Cardiac ventricle fibroblast (primary cell): ENCODE measurements around a stretch of chr10.

DNA sequence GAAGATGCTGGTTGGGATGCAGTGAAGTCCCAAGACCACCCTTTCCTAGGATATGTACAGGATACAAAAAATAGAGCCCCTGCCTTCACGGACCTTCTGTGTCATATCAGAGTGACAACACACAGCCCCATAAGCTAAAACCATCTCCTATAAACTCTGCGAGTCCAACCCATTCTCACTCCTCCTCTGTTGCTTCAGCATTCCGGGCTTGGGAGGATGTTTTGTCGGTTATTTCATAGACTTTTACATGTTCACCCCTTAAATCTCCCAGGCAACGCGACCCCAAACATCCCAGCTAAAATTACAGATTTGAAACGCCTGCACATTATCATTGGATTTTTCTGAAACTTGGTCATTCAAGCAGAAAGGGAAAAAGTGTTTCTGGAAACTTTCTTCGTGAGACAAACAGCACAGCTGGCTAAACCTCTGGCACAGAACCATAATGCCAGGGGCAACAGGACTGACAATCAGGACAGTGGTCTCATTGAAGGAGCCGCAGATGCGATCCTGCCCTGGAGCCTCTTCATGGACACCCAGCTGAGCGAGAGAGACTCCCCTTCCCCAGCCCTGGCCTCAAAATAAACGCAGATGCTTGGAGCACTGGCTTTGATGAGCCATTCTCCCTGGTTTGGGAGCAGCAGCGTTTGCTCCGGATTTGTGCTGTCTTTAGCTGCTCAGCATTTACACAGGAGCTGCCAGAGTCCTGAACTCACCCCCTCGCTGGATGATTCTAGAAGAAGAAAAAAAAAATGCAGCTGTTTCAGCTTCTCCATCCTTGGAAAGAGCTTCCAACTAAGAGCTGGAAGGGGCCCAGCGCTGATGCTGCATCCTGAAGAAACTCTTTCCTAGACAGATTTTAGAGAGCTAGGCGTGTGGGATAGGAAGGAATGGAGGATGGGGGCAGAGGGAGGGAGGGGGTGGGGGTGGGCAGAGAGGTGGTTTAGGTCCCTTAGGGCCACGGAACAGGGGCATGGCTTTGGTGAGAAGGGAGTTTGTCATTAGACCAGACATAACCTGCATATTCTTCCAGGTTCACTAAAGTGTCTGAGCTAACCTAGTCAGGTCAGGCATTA lies 30.0 kb downstream of the AFAP1L2 start:
- RAMPAGE, long total RNA = no peak

DNA sequence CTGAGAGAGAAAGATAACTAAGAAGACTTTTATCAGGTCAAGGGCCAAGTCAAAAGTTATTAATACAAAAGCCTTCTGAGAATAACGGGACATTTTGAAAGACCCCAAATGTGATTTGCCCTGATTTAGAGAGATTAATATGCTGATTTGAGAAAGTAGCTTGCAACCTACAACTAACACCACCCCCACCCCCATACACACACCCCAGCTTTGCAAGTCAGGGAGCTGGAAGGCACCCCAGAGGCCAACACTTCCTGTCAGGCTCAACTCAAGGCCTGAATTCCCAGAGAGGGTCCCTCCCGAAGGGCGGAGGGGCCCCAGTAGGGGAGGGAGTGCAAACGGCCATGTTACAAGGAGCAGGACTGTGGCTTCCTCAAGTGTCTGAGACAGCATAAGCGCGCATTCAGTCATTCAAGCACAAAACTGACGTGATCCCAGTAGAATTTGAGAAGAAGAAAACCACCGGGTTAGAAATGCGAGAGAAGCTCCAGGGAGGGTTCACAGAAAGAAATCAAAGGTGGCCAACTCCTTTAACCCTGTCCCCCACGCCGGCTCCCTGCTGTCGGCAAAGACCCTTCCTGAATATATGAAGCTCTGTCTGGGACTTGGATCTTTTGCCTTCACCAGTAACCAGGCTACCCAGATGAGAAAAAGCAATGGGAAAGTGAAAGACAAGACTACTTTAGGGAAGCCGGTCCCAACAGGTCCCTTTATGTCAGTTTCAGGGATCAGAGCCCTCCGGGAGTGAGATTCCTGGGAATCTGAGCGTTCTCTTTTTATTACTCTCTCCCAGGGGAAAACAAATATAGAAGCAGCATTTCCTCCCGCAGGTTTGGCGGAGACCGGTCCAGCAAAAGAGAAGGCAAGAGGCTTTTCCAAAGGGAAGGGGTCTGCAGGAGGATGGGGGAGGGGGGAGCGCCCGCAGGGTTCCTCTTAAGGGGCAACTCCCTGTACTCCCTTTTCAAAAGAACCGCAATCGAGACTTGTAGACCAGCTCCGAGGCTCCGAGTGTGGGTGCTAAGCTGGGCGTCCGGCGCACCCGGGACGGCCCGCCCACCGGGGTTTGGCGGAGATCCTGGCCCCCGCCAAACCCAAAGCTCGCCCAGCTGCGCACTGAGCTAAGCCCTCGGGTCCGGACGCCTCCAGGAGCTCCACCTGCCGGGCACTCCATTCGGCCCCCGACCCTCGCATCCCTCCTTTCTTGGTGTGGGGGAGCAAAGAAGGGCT lies 1.2 kb downstream of the AFAP1L2 start:
- RAMPAGE, long total RNA = no peak

DNA sequence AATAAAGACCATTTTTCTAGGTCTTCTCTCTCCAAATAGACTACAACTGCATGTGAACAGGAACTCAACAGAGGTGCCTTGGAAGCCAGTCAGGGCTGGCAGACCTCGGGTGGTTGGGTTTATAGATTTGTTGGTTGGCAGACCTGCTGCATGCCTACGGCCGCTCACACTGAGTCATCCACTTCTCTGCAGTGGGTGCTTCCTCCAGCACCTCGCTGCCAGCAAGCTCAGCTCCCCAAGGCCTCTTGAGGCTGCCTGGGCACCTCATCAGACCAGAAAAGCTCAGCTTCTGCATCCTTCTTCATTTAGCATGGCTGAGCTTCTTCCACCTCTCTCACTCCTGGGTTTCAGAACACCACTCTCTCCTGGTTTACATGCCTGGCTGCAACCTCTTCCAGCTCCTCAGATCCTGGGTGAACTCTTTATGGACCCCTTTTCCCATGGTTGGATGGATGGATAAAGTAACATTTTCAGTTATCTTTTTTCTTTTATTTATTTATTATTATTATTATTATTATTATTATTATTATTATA lies 9.2 kb upstream of the AFAP1L2 start:
- RAMPAGE, long total RNA = no peak

DNA sequence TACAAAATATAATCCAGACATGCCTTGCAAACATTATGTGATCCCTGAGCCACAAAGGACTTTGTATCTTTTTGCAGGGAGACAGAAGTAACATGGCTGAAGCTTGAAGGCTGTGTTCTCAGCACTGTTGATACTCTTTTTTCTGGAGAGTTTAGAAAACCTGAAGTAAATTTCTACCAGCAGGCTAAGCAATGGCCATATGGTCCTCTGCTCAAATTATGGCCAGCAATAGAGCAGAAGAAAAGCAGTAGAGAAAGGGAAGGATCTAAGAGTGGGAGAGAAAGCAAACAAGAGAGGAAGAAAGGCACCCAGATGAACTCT lies 98.5 kb downstream of the ABLIM1 start:
- RAMPAGE, long total RNA = no peak

DNA sequence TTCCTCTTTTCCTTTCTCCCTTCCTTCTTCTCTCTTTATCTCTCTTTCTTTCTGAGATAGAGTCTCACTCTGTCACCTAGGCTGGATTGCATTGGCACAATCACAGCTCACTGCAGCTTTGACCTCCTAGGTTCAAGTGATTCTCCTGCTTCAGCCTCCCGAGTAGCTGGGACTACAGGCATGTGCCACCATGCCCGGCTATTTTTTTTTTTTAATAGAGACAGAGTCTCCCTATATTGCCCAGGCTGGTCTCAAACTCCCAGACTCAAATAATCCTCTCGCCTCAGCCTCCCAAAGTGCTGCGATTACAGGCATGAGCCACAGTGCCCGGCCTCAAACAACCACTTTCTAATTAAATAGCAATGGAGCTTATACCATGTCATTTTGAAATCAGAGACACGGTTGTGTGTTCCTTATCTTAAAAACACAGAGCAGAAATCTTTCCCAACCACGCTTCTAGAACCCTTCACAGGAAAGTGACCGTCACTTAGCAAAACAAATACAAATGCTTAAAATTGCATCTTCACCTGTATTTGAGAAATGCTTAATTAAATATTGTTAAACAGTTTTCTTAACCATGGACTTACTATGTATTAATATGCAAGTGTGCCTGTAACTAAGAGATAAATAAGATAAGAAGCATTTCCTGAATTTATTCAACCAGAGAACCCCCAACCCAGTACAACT lies 28.7 kb upstream of the ABLIM1 start:
- RAMPAGE, long total RNA = no peak

- RAMPAGE, long total RNA = no peak
These were observed 63.9 kb upstream of the FHIP2A start for GRCh38 chr10:114757439-114758273.

DNA sequence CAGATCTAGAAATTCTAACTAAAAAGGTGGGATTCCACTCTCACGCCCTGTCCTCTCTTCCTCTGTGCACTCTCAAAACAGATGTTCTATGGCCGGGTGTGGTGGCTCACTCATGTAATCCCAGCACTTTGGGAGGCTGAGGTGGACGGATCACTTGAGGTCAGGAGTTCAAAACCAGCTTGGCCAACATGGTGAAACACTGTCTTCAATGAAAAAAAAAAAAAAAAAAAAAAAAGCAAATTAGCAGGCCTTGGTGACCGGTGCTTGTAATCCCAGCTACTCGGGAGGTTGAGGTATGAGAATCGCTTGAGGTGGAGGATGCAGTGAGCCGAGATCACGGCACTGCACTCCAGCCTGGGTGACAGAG lies 52.6 kb upstream of the FHIP2A start:
- RAMPAGE, long total RNA = no peak

- RAMPAGE, long total RNA = no peak
These were observed 37.6 kb downstream of the FHIP2A start for GRCh38 chr10:114859095-114859716.

DNA sequence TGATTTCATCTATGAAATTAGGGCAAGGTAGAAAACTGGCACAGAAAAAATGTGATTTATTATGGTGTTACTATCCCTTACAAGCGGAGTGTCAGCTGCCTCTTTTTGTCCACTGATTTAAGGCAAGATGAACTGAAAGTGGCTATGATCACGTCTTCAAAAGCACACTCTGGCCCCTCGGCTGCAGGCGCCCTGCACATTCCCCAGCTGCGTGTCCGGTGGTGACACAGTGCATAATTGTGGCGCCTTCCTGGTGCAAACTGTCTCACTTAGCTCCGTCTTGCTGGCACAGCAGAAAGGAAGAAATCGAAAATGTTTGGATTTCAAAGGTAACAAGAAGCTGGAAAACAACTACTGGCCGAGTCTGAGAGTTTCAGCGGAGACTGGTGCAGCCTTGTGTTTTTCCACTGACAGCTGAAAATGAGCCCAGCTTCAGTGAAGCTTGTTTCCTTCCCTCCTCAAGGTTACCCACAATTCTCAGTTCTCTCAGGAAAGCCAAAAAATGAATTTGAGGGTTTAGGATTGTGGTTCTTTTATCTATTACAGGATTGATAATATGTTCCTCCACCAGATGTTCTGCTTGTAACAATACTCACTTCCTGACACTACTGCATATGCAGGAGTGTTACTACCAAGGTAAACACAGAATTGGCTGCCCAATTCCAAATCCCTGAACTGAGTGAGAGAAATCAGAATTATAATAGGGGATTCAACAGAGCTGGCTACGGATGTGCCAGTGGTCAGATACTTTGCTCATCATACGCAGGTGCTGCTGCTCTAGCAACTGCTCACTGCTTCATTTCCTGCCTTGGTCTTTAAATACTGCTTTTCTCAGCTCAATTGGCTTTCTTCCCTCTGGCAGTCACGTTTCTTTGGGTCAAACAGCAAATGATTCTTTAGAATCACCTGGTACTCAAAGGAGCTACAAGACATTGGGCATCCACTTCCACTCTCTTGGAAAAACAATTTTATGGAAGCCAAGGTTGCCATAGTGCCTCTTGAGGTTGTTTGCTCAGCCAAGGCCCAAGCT lies 63.7 kb downstream of the TRUB1 start:
- RAMPAGE, long total RNA = no peak

DNA sequence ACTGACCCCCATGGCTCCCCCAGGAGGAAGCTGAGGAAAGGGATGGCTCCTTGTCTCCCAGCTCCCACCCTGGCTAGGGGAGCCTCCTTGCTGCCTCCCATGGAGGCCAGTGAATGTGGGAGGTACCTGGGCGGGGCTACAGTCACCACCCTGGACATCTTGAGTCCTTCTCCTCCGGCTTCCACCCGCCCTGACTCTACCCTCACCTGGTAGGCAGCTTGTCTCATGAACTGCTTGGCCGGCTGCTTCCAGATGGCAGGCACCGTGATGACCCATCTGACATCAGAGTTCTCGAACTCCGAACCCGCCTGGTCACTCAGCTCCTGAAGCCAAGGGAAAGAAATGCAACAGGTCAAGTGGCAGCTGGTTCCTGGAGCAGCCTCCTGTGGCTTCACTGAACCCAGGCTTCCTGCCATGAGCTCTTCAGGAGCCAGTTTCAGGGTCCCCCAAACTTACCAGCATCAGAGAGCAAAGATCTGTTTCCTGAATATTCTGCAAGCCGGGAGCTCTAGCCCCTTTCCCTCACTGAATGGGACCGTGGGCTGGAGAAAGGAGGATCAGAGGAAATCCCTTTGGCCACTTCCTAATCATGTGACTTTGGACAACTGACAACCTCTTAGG lies 22.5 kb upstream of the C10orf82 start:
- RAMPAGE, long total RNA = no peak

GRCh38 chr10:116769846-116770173 lies 27.4 kb upstream of the HSPA12A start:
- RAMPAGE, long total RNA = no peak

DNA sequence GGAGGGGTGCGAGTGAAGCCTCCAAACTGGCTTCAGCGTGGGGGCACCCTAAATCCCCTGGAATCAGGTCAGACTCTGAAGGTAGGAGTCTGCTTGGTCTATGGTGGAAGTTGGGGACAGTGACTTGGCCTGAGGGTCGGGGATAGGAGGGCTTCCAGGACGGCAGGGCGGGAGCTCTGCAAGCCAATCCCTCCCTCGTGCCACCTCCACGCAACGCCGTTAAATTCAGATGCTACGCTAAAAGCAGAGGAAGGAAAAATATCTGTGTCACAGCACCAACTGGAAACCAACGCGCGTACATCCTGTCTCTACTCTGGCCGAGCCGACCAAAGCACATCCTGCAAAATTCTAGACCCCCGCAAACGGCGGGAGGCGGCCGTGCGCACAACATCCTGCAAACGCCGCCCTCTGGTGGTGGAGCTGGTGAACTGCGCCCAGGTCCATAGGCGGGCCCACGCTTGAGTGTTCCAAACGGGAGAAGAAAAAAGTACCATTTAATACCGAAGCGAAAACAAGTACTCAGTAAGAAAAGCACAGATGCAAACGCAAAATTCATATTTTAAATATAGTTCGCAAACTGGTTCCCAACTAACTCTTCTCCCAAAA lies 45.6 kb upstream of the HSPA12A start:
- RAMPAGE, long total RNA = no peak

DNA sequence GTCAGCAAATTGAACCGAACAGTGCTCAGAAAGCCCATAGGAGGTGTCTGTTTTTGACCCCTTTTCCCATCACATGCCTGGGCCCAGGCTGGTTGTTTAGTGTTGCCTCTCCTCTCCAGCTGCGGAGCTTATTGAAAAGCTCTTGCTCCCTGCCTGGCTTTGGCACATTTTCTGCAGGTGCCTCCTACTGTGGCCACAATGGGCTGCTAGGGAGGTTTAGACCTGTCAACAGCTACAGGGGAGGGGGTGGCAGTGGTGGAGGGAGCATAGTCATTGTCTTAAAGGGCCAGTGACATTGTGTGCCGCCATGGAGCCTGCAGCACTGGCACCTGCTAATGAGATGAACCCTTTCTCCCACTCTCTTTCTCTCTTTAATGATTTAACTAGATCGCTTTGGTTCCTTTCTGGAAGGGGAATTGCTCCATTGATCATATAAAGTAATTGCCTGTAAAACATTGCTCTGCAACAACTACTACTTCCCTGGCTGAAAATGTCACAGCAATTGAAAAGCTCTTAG lies 13.2 kb upstream of the ENO4 start:
- RAMPAGE, long total RNA = no peak

DNA sequence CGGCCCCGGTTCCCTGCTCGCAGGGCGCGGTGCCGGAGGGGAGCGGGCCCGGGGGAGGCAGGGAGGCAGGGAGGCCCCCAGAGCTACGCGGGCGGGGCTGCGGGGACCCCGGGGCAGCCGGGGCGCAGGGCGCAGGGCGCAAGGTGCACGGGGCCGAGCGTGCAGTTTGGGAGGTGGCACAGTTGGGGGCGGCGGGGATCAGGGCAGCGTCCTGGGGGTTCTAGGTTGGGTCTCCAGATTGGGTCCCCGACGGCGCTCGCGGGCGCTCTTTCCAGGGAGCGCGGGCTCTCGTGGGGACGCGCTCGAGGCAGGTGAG lies 271 bp downstream of the SLC18A2 start:
- RAMPAGE, long total RNA = no peak

GRCh38 chr10:117283115-117283600 lies 42.2 kb downstream of the SLC18A2 start:
- RAMPAGE, long total RNA = no peak

DNA sequence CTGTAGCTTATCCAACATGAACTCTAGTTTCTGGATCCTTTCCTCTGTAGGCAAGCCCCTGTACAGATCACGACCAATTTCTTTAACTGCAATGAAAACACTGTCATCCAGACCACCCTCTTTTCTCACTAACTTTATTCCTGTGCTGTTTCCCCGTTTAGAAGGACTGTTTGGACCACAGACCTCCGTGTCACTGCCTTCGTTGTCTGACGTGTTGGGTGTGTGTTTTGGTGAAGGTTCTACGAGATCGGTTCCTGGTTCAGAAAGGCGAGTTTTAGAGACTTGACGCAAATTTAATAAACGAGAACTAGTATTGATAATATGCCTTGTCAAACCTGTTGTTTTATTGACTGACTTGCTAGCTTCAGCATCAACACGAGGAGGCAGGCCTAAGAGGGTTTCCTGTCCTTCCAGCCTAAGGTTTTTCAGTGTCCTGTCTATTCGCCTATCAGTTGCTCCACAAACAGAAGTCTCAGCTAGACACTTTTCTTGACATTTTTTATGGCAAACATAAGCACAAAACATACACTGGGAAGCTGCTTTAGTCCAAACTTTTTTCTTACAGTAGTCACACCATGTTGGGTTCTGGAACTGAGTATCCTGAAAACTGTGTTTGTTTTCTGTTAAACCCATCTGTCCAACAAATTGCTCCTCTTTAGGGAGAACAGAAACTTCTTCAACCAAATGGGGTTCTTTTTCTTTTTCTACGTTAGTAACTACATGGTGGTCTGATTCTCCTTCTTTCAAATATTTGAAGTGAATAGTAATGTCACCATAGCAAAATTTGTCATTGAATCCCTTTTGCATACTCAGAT lies 42.9 kb downstream of the SLC18A2 start:
- RAMPAGE, long total RNA = no peak

DNA sequence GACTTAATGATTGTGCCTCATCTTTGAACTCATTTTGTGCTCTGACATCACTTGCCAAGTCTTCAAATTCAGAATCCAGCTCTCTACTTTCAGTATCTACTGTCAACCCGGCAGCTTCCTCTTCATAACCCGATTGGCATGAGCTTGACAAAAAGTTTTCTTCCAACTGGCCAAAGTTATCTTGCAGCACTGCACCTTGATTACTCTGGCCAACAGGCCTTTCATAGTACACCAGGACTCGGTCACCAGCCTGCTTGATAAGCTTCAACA lies 44.2 kb downstream of the SLC18A2 start:
- RAMPAGE, long total RNA = no peak

- RAMPAGE, long total RNA = no peak
These were observed 45.6 kb downstream of the SLC18A2 start for GRCh38 chr10:117286321-117287150.

- RAMPAGE, long total RNA = no peak
These were observed 603 bp upstream of the PDZD8 start for GRCh38 chr10:117375861-117376224.

GRCh38 chr10:117376225-117376424 lies 885 bp upstream of the PDZD8 start:
- RAMPAGE, long total RNA = no peak